ENCODE measurements around the gene FCAMR.

- PRO-cap, 4 experiments = peak in 1 of 4 experiments; most common plus-strand start chr1:206430376 (in 1); most common minus-strand start chr1:206430080 (in 1)
- RAMPAGE, long total RNA, 2 experiments = no peak in any of the 2 experiments
- RRBS = no CpG with 5 or more reads among the region's 7 CpGs
Measured at GRCh38 chr1:206430009-206430507, 40.2 kb upstream of the IKBKE start.

- PRO-cap, 4 experiments = no peak in any of the 4 experiments
- RAMPAGE, long total RNA, 2 experiments = no peak in any of the 2 experiments
- RRBS = no CpG with 5 or more reads among the region's 22 CpGs
Measured at GRCh38 chr1:206467467-206468710, 2.4 kb upstream of the IKBKE start.

GRCh38 chr1:206470724-206471491, 632 bp downstream of the IKBKE start:
- PRO-cap, 4 experiments = peak in 2 of 4 experiments; most common plus-strand start chr1:206471235 (in 1); most common minus-strand start chr1:206471235 (in 1)
- RAMPAGE, long total RNA, 2 experiments = no peak in any of the 2 experiments
- RRBS = 3% methylated on average over 7 of the region's 19 CpGs

DNA sequence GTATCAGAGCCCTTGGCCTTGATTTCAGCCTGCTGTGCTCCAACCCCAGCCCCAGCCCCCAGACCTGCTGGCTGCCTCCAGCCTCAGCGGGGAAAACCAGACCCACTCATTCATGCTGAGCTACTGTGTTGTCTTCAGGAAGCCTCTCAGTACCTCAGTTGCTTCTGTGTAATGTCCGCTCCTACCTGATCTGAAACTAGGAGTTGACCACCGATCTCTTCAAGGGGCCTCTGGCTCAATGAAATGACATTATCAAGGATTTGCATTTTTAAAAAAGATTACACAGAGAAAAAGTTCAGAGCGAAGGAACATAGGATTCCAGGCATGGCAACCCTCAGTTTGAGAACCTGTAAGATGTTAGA, 1.3 kb downstream of the IKBKE start:
- PRO-cap, 4 experiments = no peak in any of the 4 experiments
- RAMPAGE, long total RNA, 2 experiments = no peak in any of the 2 experiments
- RRBS = no CpG with 5 or more reads among the region's 4 CpGs

DNA sequence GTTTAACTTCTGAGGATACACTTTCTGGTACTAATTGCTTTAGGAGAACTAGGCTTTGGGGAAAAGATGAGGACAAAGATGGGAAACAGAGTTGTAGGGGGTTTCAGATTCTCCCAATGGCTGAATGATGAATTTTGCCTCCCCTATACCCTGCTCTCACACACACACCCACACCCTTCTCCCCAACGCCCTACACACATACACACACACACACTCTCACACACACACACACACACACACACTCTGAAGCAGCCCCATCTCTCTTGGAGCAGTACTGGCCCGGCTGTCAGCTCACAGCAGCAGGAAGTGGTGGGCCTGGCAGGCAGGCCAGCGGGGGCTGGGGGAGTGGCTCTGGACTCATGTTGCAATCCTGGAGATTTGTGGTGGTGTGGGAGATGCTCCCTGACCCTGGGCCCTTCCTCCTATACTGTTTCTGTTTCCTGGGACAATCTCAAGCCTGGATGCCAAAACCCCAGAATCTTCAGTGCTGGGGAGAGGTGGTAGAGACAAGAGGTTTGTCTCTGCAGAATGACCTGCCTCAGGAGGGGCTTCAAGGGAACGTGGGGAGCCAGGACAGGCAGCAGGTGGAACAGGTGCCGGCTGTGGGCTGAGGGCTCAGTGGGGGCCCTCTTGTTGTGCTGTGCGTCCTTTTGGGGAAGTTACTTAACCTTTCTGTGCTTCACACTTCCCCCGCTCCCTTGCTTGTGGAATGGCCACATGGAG, 2.3 kb downstream of the IKBKE start:
- PRO-cap, 4 experiments = no peak in any of the 4 experiments
- RAMPAGE, long total RNA, 2 experiments = no peak in any of the 2 experiments
- RRBS = no CpG with 5 or more reads among the region's 7 CpGs

DNA sequence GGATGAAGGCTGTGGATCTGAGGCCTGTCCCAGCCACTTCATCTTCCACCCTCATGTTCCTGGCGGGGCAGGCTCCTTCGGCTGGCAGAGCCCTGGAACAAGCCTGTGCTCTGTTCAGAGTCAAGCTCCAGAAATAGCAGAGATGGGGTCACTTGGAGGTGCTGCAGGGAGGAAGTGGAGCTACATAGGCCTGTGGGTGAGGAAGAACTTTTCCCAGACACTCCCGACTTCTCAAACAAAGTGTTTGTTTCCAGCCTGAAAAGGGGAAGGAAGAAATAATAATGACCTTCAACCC, 16.7 kb downstream of the IKBKE start:
- PRO-cap, 4 experiments = no peak in any of the 4 experiments
- RAMPAGE, long total RNA, 2 experiments = no peak in any of the 2 experiments
- RRBS = no CpG with 5 or more reads among the region's 3 CpGs

- PRO-cap, 4 experiments = no peak in any of the 4 experiments
- RAMPAGE, long total RNA, 2 experiments = no peak in any of the 2 experiments
- RRBS = no CpG with 5 or more reads among the region's 3 CpGs
Measured at GRCh38 chr1:206556498-206556817, 49.1 kb downstream of the RASSF5 start.

- PRO-cap, 4 experiments = peak in 4 of 4 experiments; most common plus-strand start chr1:206686040 (in 4); most common minus-strand start chr1:206685963 (in 3)
- RAMPAGE, long total RNA, 2 experiments = start-site peak on the plus strand in 1 of 2 experiments, at chr1:206685349-206685708 at its widest, 7 to 22 reads per replicate
- RRBS = 3% methylated on average over 60 of the region's 93 CpGs
Measured at GRCh38 chr1:206685173-206686123, 743 bp downstream of the MAPKAPK2 start.

- PRO-cap, 4 experiments = no peak in any of the 4 experiments
- RAMPAGE, long total RNA, 2 experiments = no peak in any of the 2 experiments
- RRBS = no CpG with 5 or more reads among the region's 5 CpGs
Measured at GRCh38 chr1:206694431-206694916, 9.8 kb downstream of the MAPKAPK2 start.

DNA sequence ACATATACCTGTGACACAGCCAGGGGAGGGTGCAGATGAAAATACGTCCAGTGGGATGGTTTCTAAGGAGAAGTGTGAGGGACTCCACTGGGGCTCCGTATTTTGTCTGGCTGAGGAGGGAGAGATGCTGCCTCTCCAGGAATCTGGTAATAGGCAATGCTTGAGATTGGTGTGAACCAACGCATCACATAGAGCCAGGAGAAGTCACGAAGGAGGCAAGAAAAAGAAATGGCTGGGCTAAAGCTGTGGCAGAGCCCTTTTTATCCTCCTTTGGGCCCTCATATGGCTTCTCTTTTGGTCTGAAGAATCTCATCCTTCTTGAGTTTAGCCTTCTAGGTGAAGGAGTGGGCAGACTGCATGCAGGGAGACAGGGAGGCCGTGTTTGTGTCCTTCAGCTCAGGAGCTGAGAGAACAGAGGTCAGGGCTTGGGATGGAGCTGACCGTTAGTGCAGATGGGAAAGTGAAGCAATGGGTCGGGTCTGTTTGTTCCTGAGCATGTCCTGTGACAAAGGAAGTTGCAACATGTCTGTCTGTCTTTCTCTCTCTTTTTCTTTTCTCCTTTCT, 14.8 kb downstream of the MAPKAPK2 start:
- PRO-cap, 4 experiments = peak in 1 of 4 experiments; most common minus-strand start position 448 of the sequence (in 1)
- RAMPAGE, long total RNA, 2 experiments = no peak in any of the 2 experiments
- RRBS = no CpG with 5 or more reads among the region's 7 CpGs

GRCh38 chr1:206703026-206704173, 18.7 kb downstream of the MAPKAPK2 start:
- PRO-cap, 4 experiments = no peak in any of the 4 experiments
- RAMPAGE, long total RNA, 2 experiments = start-site peak on the plus strand in 1 of 2 experiments, at chr1:206703454-206703690 at its widest, 7 reads per replicate
- RRBS = no CpG with 5 or more reads among the region's 8 CpGs

- PRO-cap, 4 experiments = no peak in any of the 4 experiments
- RAMPAGE, long total RNA, 2 experiments = start-site peak on the plus strand in 1 of 2 experiments, at chr1:206732562-206732707 at its widest, 8 reads per replicate
- RRBS = no CpG with 5 or more reads among the region's 23 CpGs
Measured at GRCh38 chr1:206732098-206733152, 38.1 kb upstream of the IL19 start.

- PRO-cap, 4 experiments = no peak in any of the 4 experiments
- RAMPAGE, long total RNA, 2 experiments = no peak in any of the 2 experiments
- RRBS = no CpG with 5 or more reads among the region's 4 CpGs
Measured at GRCh38 chr1:206750323-206750698, 20.3 kb upstream of the IL19 start.

DNA sequence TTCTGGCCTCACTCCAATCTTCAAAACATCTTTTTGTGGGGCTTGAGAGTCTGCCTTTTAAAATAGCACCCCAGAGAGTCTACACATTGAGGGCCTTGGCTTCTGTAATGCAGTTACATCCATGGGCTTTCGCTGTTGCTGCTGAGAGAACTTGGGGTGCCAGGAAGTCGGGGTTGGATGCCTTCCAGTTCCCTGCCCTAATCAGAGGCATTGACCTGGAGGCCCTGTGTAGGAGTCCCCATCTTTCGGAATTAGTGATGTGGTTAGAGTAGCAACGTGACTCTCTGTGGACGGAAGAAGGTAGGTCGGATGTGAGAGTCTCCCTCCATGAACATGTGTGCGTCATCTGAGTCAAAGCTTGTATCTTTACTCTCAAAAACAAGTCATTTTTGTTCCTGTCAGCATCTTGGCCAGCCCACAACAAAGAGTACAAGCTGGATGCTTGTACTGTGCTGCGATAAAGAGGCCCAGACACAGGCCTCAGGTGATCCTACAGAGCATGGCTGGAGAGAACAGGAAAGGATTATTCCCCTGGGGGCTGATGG, 30.9 kb upstream of the IL10 start:
- PRO-cap, 4 experiments = no peak in any of the 4 experiments
- RAMPAGE, long total RNA, 2 experiments = no peak in any of the 2 experiments
- RRBS = no CpG with 5 or more reads among the region's 8 CpGs

- PRO-cap, 4 experiments = no peak in any of the 4 experiments
- RAMPAGE, long total RNA, 2 experiments = no peak in any of the 2 experiments
- RRBS = no CpG with 5 or more reads among the region's 7 CpGs
Measured at GRCh38 chr1:206931312-206931948, 9.7 kb upstream of the FCMR start.

- PRO-cap, 4 experiments = no peak in any of the 4 experiments
- RAMPAGE, long total RNA, 2 experiments = no peak in any of the 2 experiments
- RRBS = no CpG with 5 or more reads among the region's 12 CpGs
Measured at GRCh38 chr1:206932799-206933373, 11.1 kb upstream of the FCMR start.

- PRO-cap, 4 experiments = no peak in any of the 4 experiments
- RAMPAGE, long total RNA, 2 experiments = no peak in any of the 2 experiments
- RRBS = no CpG with 5 or more reads among the region's 8 CpGs
Measured at GRCh38 chr1:206954285-206955200, 8.3 kb upstream of the PIGR start.

DNA sequence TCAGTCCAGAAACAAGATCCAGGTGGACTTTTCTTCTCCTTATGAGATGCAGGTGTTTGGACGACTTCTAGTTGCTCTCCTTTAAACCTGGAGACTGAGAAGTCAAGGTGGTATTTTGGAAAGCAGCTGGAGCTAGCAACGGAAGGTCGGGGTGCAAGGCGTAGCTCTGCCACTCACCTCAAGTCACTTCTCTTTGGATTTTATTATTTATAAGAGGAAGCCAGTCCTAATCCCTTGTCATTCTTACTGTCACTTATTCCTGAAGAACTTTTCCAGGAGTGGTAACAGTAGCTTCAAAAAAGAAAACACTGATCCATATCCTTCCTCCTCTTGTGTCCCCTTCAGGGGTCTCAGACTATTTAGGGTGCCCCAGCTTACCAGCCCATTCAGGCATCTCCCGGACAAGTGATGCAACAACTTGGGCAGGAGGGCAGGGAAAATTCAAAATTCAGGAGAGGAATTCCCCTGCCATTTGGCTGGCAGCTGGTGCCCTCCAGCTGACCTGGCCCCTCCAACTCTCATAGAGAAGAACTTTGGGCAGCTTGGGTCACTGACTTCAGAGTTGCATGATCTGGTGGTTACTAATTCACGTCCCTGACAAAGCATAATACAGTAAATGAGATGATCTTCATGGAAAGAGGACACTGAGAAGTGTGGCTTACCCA, at the start of gene FCAMR:
TSS of gene FCAMR (minus strand) at position 334 of the 665 bp plus-strand sequence.
- PRO-cap, 4 experiments = no peak in any of the 4 experiments
- RAMPAGE, long total RNA, 2 experiments = no peak in any of the 2 experiments
- RRBS = no CpG with 5 or more reads among the region's 6 CpGs

- PRO-cap, 4 experiments = no peak in any of the 4 experiments
- RAMPAGE, long total RNA, 2 experiments = no peak in any of the 2 experiments
- RRBS = no CpG with 5 or more reads among the region's 8 CpGs
Measured at GRCh38 chr1:207062289-207062823, 9.3 kb downstream of the PFKFB2 start.

DNA sequence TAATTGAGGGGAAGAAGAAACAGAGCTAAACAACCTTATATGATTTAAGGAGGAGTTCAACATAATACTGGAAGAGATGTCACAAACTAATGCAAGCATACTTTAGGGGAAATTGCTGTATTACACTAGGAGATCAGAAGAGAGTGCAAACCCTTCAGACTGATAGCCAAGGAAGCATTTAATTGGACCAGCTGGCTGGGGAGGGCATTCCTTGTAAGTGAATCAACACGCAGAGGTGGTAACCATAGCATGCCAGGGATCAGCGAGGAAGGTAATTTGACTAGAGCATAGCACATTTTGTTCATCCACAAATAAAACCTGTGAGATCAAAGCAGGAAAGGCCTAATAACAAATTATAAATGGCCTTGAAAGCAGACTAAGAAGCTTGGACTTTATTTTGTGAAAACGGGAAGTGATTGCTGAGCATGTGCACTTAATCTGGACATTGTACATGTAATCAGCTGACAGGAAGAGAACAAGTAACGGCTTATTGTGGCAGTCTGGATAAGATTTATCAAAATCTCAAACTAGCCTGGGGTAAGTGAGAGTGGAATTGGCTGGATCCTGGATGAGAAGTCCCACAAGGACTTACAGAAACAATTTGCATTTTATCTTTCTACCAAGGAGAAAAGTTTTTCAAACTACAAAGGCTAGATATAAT, 11.7 kb upstream of the CD55 start:
- PRO-cap, 4 experiments = peak in 1 of 4 experiments; most common plus-strand start position 245 of the sequence (in 1)
- RAMPAGE, long total RNA, 2 experiments = no peak in any of the 2 experiments
- RRBS = no CpG with 5 or more reads among the region's 4 CpGs

Measured in uterus (tissue), 7 donors.